Jurkat, Clone E6-1 (cell line): ENCODE measurements around the gene FBLN5.

DNA sequence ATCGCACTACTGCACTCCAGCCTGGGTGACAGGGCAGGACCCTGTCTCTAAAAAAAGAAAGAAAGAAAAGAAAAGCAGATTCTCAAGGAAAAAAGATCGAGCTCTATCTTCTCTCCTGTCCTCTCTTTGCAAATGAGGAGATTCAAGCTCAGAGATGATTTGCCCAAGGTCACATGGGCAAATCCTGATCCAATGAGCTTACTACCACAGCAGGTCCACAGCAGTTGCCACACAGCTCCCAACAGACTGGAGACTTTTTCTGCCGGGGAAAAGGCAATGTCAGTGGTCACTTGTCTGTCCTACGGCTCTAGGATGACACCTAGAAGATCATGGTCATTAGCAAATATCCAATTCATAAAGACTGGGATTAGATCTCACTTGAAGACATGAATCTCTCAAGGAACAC, 58.8 kb downstream of the TTC7B start:
- RRBS: no CpG with 5 or more reads among the region's 4 CpGs

DNA sequence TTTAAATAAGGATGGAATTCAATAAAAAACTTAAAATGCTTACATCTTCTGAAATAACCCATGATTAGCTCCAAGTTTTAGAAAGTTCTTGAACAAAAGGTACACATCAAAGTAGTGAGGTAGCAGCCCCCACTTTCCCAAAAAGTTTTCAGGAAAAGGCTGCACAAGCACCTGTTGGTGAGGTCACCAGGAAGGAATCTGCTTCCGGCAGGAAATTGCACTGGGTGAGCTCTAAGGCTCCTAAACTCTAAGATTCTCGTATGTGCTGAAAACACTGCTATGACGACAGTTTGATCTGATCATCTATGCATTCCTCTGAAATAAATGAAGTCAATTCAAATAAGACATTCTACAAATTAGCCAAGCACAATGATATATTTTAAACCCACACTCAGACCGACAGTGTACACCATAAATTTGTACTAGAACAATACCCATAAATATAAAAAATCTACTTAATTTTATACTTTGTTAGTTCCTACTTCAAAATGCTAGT, 34.3 kb upstream of the TTC7B start:
- RRBS: no CpG with 5 or more reads among the region's 4 CpGs

GRCh38 chr14:91063122-91063559, 2.7 kb upstream of the RPS6KA5 start:
- RRBS: no CpG with 5 or more reads among the region's 1 CpG

DNA sequence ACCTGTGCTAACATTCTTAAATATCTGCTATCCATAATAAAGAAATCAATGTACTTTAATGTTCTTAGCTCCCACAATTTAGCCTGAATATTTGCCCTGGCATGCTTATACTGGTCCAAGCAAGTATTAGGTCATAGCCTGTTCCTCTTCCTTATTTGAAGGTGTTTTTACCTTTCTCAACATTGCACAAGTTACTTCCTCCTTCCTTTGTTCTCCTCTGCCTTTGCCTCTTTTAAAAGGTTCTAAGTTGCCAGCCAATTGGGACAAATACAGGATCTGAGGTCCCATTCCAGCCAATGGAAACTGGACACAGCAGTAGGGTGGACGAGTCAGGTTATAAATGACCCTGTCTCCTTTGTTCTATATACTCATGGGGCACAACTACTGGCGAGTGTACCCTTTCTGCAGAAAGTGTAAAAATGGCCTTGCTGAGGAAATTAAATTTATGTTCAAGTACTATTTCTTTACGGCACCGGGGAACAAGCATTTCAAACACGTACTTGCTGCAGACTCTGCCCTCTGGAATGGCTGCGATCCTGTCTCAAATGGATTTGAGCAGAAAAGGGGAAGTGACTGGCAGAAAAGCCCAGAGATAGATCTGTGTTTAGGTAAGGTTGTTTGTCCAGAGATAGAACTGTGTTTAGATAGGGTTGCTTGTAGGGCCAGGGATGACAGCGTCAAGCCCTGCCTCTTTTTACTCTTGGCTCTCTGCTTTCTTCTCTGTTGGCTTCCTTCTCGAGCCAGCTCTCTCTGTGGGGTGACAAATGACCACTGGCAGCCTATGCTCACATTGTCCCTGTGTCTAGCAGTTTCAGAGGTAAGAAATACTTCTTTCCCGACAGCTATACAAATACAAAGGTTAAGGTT, 11.2 kb downstream of the DGLUCY start:
- RRBS: no CpG with 5 or more reads among the region's 9 CpGs

DNA sequence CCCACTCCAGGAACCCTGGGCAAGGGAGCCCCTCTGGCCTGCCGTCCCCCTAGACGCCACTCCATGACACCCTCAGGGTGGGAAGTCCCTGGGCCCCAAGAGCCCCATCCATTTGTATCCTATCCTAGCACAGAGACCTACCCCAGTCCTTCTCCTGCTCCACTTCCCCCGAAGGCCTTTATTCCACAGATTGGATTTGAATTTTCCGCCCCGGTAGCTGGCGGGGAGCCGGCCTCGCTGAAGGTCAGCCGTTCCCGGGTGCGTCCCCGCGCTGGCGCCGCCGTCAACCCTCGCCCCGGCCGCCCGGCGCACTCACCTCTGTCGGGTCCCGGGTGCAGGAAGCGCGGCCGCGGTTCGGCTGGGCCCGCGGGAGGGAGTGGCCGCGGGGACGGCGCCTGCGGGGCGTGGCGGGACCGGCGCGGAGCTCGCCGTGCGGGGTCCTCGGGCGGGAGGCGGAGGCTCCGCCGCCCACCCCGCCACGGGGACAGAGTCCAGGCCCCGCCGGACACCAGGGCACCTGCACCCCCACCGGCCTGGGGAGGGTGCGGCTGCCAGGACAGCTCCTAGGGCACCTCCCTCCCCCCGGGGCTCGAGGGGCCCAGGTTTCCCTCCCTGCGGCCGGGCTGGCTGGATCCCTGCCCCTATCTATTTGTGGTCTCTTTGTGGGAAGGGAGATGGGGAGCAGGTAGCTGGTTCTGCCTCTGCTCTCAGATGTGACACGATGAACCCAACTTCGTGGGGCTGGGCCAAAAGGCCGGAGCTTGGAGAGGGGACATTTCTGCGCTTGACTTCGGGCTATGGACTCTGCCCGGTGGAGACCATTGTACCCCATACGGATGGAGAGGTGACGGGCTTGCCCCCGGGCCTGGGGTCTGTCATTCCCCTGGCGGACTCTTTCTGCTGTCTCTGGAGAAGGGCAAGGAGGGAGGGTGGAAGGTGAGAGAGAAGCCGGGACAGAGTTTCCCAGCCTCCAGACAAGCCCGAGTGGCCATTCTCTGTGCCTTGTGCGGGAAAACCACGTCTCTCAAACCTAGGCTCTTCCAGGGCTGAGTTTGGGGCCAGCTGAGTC, 20.0 kb upstream of the GPR68 start:
- RRBS: 96% methylated on average over 22 of the region's 72 CpGs

- RRBS: no CpG with 5 or more reads among the region's 15 CpGs
Observed at GRCh38 chr14:91349310-91350001, 68.2 kb downstream of the CCDC88C start.

- RRBS: 15% methylated on average over 4 of the region's 12 CpGs
Observed at GRCh38 chr14:91373476-91374389, 43.9 kb downstream of the CCDC88C start.

DNA sequence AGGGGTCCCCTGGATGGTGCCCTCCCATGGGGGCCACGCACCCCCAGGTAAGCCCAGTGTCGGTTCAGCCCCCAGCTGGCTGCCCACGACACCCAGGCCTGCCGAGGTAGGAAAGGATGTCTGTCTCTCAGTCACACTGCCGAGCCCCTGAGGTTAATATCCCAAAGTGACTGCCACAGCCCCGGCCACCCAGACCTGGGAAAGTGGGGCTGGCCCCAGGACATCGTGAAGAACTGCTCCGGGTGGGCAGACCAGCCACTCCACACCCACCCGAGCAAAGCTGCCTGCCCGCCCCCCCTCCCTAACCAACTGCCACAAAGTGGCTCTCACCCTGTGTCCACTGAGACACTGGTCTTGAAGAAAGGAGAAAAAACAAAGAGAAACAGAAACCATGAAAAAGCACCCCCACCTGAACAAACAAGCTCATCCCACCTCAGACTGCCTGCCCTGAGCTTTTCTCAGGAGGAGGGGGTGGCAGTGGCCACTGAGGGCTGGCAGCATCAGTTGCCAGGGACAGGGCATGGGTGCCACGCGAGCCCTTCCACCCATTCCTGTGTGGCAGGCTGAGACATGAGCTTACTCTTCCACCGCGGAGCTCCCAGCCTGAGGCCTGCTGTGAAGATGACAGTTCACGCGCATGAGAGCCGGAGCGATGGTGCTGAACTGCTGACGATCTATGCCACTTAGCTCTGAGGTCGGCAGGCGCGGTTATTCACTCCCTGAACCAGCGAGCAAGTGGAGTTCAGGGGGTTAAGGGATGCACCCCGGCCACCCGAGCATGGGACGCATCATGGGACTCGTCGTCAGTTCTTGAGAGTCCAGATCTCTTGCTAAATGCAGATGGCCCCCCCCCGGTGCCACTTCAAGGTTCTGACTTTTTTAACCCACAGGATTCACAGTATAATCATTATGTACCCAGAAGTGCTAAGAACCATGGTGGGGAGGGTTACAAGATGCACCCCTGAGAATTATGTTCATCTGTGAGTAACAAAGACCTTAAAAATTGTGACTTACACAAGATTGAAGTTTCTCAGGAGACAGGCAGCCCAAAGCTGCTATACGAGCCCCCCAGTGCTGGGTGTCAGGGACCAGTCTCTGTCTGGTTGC, 40.6 kb downstream of the CCDC88C start:
- RRBS: 50% methylated on average over 7 of the region's 30 CpGs

DNA sequence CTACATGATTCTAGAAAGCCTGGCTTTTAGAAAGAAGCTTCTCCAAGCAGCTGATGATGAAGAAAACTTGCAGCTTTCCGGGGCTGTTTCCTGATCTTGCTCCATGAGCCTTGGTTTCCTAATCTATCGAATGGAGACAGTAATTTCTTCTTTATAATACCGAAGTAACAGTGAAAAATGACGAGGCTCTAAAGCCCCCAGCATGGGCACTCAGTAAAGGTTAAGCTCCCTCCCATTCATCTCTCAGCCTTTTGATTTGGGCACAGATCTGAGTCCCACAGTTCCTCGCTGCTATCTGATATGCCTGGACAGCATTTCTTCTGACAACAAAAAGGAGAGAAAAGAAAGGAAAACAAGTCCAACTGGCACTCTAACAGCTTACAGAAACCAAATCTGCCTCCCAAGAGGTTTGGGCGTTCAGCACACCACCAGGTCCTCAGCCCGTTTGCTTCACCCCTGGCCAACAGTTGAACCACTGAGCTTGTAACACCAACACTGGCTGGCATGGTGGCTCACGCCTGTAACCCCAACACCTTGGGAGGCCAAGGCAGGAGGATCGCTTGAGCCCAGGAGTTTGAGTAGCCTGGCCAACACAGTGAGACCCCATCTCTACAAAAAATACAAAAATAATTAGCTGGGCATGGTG, 19.6 kb downstream of the CCDC88C start:
- RRBS: no CpG with 5 or more reads among the region's 9 CpGs

DNA sequence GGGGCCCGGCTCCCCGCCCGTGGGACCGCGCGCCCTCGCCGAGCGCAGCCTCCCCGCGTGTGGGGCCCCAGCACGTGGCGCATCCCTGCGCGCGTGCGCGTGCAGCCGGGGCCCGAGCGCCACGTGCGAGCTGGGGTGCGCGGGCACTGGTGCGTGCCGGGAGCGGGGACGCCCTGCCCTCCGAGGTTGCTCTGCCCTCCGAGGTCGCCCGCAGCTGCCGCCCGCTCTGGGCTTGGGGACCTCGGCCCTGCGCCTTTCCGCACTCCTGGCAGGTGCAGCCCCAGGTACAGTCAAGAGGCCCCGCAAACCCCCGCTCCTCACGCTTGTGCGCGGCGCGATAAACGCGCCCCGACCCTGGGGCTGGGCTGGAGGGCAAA, 425 bp upstream of the CCDC88C start:
- RRBS: 2% methylated on average over 10 of the region's 48 CpGs

DNA sequence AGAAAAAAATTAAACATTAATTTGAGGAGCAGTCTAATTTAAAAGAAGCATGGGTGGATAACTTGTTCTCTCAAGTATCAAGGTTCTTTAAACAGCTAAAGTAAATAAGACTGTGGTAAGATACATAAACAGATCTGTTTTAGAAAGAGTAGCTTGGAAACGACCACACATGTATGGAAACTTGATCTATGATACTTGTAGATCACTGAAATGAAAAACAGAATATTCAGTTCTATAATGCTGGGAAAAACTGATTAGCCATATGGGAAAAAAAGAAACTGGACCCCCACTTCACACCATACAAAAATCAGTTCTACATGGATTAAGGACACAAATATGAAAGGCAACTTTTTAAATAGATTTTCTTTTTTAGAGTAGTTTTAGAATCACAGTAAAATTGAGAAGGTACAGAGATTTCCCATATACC, 35.9 kb downstream of the TC2N start:
- RRBS: no CpG with 5 or more reads among the region's 1 CpG

- RRBS: no CpG with 5 or more reads among the region's 4 CpGs
Observed at GRCh38 chr14:91834539-91835256, 32.6 kb downstream of the TC2N start.

- RRBS: no CpG with 5 or more reads among the region's 20 CpGs
Observed at GRCh38 chr14:91936749-91937437, 10.6 kb downstream of the FBLN5 start.

GRCh38 chr14:91945907-91946553, 1.5 kb downstream of the FBLN5 start:
- RRBS: 60% methylated on average over 1 of the region's 7 CpGs

DNA sequence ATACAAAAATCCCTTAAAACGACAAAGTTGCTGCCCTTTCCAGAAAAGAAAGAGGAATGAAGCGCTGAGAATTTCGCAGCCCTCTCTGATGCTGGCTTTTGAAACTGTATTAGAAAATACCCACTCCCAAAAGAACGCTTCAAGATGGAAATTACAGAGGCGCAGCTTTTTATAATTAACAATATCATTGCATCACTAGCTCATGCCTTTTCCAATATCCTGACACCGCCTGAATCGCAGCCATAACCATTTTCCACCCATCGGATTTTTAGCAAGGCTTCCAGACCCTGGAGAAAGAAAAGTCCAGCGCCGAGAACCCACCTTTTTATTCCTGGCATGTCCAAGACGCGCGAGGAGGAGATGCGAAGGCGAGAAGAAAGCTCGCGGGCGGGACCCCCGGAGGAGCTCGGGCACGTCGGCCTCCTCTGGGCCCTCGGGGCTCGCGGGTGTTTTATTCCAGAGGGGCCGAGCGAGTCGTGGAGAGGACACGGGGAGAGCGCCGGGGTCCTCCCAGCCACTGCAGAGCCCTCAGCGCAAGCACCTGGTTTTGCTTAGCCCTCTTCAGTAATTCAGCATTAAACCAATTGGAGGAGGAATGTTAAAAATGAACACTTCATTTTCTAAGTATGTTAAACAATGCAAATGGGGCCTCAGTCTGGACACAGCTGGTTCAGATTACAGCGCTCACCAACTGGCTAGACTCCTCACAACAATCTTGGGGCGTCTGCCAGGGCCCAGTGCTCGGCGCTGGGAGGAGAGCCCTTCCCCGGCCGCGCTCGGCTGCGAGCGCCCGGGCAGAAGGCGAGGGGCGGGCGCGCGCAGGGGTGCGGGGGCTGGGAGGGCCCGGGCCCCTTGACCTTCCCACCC, at the start of gene FBLN5:
Gene FBLN5, minus strand, starts transcription at position 803 of the 867 bp plus-strand sequence.
- RRBS: 71% methylated on average over 8 of the region's 50 CpGs

- RRBS: no CpG with 5 or more reads among the region's 9 CpGs
Observed at GRCh38 chr14:92004908-92006202, 34.5 kb downstream of the TRIP11 start.

DNA sequence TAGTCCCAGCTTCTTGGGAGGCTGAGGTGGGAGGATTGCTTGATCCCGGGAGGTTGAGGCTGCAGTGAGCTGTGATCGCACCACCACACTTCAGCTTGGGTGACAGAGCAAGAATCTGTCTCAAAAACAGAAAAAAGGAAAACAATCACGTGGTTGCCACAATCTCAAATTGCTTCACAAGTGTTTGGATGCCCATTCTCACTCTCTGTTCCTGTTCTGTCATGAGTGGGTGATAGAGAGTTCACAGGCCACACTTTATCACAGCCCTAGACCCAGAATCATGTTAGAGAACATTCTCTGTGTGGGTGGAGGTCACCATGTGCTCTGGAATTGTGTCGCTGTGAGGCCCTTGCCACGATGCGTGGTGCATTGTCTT, 91.6 kb downstream of the SLC24A4 start:
- RRBS: no CpG with 5 or more reads among the region's 6 CpGs

GRCh38 chr14:92451651-92452531, 61.7 kb upstream of the RIN3 start:
- RRBS: 72% methylated on average over 2 of the region's 11 CpGs

GRCh38 chr14:92503795-92504423, 9.7 kb upstream of the RIN3 start:
- RRBS: no CpG with 5 or more reads among the region's 2 CpGs

- RRBS: 50% methylated on average over 5 of the region's 17 CpGs
Observed at GRCh38 chr14:92555516-92556763, 42.4 kb downstream of the RIN3 start.